AG04450 (cell line): ENCODE measurements around the gene BET1.

DNA sequence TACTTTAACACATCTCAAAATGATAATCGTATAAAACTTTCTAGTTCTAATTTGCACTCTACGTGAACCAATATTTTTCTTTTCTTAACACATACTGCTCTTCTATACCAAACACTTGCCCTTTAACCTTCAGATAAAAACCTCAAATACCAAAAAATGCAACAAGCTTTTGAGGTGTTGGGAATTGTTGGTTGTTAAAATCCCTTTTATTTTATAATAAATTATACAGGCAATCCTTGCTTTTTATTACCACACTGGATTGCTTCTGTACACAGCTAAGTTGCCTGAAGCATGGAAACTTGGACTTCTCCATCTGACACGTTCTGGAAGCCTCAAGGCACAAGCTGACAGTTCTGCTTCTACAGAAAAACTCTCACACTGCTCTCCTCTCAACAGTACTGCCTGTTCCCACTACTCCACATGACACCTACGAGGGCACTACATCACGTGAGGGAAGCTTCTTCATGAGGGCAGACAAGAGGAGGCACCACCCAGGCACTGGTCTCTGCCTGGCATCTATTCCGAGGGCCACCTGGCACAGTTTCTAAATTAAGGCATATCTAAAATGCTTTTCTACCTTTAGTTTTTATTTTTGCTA is 16.7 kb upstream of the FAM133B start:
- CAGE, long polyA plus RNA, result no peak
- RRBS, result no CpG with 5 or more reads among the region's 6 CpGs

DNA sequence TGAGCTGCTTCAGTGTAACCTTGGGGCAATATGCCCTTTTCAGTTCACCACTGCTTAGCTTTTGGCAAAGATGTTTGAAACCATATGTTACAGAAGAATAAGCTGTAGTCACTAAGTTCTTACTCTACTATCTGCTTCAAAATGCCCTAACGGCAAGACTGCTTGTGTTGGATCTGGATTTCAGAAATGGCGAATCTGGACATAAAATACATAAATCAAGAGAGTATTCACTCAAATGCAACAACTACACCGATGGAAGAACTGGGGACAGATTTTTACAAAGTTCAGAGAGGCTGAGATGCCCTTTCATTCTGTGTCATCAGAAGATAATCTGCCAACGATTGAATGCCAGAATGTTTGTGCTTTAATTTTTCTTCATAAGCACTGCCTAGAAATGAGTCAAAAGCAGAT is 22.1 kb upstream of the FAM133B start:
- CAGE, long polyA plus RNA, result no peak
- RRBS, result no CpG with 5 or more reads among the region's 4 CpGs

GRCh38 chr7:92723780-92724464 is 112.5 kb downstream of the CDK6 start:
- CAGE, long polyA plus RNA, result no peak
- RRBS, result no CpG with 5 or more reads among the region's 7 CpGs

GRCh38 chr7:92832779-92833236 is 3.6 kb downstream of the CDK6 start:
- CAGE, long polyA plus RNA, result no peak
- RRBS, result 0% methylated on average over 6 of the region's 38 CpGs

DNA sequence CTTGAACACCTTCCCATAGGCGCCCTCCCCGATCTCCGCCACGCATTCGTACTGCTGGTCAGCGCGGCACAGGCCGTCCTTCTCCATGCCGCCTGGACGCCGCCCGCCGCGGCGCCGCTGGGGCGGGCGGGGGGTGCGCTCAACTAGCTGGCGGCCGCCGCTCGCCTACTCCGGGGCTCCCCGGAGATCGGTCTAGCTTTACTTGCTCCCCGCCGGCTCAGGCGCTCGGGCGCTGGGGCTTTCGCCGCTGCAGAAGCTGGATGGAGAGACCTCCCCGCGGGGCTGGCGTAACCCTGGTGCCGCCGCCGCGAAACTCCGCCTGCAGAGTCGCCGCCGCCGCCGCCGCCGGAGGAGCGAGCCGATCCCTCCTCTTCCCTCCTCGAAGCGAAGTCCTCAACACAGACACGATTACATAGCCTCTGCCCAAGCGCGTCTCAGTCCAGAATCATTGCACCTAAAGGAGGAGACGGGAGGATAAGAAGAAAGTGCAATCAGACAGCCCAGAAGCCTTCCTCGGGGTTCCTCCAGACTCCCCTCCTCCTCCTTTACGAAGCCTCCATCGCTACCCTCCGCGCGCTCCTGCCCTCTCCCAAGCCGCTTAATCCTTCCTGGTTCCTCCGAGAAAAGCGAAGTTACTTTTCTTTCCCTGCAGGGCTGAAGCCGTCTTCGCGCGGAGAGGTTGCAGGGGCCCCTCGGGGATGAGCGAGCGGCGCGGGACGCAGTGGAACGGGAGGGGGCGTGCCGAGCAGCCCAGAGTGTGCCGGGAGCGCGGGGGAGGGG is 2.9 kb downstream of the CDK6 start:
- CAGE, long polyA plus RNA, result no peak
- RRBS, result no CpG with 5 or more reads among the region's 81 CpGs

GRCh38 chr7:93044326-93044671 is 73.5 kb downstream of the SAMD9 start:
- CAGE, long polyA plus RNA, result no peak
- RRBS, result no CpG with 5 or more reads among the region's 4 CpGs

GRCh38 chr7:93921256-93921550 is 332 bp upstream of the GNG11 start:
- CAGE, long polyA plus RNA, result no peak
- RRBS, result no CpG with 5 or more reads among the region's 7 CpGs

DNA sequence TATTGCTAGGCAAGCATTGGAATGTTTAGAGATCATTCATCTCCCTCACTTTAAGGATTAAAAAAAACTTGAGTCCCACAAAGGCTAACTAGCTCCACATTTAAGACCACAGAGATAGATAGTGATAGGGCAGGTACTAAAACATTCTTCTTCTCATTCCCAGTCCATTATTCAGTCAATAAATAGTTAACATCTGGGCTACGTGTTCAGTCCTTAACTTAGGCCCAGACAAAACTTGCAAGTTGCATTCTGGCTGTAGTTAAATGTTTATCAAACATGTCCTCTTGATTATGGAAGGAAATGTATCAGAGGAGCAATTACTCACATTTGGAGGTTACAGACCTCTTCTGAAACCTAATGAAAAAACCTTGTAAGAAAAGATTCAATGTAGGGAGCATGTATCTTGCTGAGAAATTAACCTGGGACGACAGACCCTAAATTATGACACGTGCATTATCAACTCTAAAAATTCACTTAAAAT is 2.5 kb downstream of the GNG11 start:
- CAGE, long polyA plus RNA, result no peak
- RRBS, result no CpG with 5 or more reads among the region's 3 CpGs

DNA sequence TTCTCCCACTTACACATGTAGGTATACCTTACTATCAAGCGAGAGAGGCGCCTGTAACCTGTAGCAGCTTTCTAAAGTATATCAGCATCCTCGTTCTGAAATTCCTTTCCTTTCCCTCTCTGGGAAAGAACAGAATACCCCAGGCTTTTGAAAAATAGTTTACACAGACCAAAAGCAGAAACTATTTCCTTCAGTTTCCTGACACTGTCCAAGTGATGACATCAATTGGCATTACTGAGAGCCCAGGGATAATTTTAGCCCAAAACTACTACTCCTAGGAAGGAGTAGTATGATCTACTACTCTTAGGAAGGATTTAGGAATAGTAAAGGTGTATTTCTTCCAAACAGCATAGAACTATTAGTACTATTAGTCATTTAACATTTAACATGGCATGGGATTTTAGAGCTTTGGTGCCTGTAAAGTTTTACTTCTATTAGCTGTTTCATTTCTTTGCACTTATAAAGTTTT is 6.1 kb downstream of the GNG11 start:
- CAGE, long polyA plus RNA, result no peak
- RRBS, result no CpG with 5 or more reads among the region's 3 CpGs

GRCh38 chr7:94004039-94004601 is at the start of gene BET1:
Gene BET1, minus strand, starts transcription at chr7:94004355.
- CAGE, long polyA plus RNA, result start-site peak on the minus strand at chr7:94004301-94004362, 1,687 and 1,454 reads in 2 replicates
- RRBS, result 3% methylated on average over 16 of the region's 42 CpGs

DNA sequence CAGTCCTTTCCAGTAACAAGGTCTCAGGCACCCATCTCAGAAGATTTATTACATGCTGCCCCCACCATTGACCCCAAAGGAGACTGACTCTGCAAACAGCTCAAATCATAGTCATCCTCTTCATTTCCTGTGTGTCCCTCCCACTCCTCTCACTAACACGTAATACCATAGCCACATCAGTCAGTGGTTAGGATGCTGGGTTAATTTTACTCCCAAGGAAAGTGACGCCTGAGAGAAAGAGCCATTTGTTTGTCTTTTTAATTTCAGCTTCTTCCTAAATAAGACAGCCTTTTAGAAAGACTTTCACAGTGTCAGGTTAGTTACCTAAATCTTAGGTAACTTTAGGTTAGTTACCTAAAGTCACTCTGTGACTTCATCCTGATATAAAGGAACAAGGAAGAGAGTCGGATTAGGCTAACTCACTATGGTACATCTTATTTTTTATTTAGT is 56.7 kb upstream of the BET1 start:
- CAGE, long polyA plus RNA, result no peak
- RRBS, result no CpG with 5 or more reads among the region's 3 CpGs

- CAGE, long polyA plus RNA, result no peak
- RRBS, result no CpG with 5 or more reads among the region's 1 CpG
Measured at GRCh38 chr7:94064673-94064982, 60.5 kb upstream of the BET1 start.

GRCh38 chr7:94297131-94297954 is 97.4 kb upstream of the COL1A2 start:
- CAGE, long polyA plus RNA, result no peak
- RRBS, result no CpG with 5 or more reads among the region's 10 CpGs

GRCh38 chr7:94375030-94375526 is 19.6 kb upstream of the COL1A2 start:
- CAGE, long polyA plus RNA, result no peak
- RRBS, result no CpG with 5 or more reads among the region's 3 CpGs

- CAGE, long polyA plus RNA, result no peak
- RRBS, result no CpG with 5 or more reads among the region's 3 CpGs
Measured at GRCh38 chr7:94401308-94401693, 6.6 kb downstream of the COL1A2 start.

DNA sequence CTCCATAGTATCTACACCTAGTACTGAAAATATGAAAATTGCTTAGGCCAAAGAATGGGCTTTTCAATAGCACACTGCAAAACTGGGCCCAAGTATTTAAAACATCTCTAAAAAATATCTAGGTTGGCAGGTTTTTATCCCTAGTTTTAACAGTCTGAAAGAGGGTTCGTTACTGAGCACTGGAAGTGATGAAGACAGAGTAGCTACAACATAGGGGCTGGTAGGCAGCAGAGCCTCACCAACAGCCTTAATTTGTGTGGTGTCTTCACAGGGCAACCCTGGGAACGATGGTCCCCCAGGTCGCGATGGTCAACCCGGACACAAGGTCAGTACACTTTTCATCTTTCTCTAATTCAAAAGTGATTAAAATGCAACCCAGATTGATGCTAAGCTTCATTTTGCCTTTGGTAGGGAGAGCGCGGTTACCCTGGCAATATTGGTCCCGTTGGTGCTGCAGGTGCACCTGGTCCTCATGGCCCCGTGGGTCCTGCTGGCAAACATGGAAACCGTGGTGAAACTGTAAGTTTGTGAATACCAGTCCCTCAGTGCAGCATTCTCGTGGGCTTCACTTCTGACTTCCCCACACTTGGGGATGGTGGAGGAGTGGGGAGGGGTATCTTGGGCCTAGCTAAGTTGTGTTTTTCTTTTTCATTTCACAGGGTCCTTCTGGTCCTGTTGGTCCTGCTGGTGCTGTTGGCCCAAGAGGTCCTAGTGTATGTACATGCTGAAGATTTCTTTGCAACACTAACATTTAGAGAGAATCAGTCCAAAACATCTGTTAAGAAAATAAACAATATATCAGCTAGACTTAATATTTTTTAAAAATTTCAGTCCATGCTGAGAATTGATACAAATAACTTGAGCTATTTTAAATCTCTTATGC is 30.9 kb downstream of the COL1A2 start:
- CAGE, long polyA plus RNA, result no peak
- RRBS, result no CpG with 5 or more reads among the region's 11 CpGs

DNA sequence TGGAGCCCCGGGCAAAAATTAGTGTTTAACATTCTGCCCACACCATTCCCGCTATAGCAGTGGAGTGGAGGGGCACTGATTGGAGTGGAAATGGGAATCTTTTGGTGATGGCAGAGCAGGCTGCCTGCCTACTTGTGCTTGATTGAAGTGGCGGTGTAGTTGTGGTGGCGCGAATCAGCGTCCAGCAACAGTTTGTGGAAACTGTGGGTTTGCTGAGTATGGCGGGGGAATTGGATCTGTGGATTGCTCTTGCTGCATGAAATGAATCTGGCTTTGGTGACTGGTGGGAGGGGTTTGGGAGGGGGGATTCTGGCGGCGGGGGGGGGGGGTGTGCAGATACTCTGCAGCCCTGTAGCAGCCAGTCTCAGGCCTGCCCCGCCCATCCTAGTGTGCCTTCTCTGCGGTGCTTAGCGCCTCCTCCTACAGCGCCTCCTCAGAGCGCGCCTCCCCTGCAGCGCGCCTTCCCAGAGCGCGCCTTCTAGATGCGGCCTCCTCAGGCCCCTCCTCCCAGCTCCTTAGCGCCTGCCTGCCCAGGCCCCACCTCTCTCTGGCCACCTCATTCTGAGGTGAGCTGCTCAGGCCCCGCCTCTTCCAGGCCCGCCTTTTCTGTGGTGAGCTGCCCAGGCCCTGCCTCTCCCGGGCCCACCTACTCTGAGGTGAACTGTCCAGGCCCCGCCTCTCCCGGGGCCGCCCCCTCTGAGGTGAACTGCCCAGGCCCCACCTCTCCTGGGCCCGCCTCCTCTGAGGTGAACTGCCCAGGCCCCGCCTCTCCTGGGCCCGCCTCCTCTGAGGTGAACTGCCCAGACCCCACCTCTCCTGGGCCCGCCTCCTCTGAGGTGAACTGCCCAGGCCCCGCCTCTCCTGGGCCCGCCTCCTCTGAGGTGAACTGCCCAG is 1.8 kb upstream of the SGCE start:
- CAGE, long polyA plus RNA, result no peak
- RRBS, result 60% methylated on average over 1 of the region's 33 CpGs

DNA sequence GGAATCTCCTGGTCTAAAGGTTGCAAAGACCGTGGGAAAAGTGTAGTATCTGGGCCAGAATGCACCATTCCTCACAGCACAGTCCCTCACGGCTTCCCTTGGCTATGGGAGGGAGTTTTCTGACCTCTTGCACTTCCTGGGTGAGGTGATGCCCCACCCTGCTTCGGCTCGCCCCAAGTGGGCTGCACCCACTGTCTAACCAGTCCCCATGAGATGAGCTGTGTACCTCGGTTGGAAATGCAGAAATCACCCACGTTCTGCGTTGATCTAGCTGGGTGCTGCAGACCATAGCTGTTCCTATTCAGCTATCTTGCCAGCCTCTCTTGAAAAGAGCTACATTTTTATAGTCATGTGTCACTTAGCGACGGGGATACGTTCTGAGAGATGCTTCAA is 119.8 kb downstream of the PPP1R9A start:
- CAGE, long polyA plus RNA, result no peak
- RRBS, result no CpG with 5 or more reads among the region's 10 CpGs

- CAGE, long polyA plus RNA, result no peak
- RRBS, result no CpG with 5 or more reads among the region's 1 CpG
Measured at GRCh38 chr7:95323378-95323755, 965 bp downstream of the PON1 start.

GRCh38 chr7:95397824-95398607 is 1.8 kb upstream of the PON3 start:
- CAGE, long polyA plus RNA, result no peak
- RRBS, result no CpG with 5 or more reads among the region's 7 CpGs